Peyer's patch (tissue), 4 donors: ENCODE measurements around a stretch of chr2.

DNA sequence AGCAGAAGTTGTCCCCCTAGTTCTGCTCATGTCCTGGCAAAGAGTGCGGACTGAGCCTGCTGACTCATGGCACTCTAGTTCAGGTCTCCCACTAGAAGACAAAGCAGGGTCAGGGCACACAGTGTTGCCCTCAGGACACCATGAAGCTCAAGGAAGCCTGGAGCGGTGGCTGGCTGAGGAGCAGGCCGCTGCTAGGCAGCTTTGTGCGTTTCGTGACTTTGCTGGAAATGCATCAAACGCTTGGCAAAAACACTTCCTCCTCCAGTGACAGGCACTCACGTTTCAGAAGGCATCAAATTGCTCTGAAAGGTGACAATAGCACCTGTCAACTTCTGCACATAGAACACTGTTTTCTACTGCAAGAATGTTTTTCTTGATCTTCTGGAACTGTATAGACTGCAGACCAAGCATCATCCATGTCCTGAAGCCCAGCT lies 49.7 kb downstream of the RHOB start:
- PRO-cap: no peak
- RAMPAGE, long total RNA, 4 experiments: no peak in any of the 4 experiments

DNA sequence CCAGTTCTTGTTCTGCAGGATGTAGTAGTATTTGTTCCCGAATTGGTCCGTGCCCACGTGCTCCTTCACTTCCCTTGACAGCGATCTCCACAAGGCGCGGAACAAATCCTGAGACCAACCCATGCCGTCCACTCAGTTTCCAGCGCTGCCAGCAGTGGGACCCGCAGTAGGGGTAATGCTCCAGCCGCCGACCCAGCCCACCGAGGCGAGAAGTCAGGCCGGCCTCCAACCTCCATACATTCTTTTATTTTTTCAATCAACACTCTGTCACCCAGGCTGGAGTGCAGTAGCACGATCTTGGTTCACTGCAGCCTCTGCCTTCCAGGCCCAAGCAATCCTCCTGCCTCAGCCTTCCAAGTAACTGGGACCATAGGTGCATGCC lies 83.0 kb downstream of the RHOB start:
- PRO-cap: no peak
- RAMPAGE, long total RNA, 4 experiments: no peak in any of the 4 experiments

DNA sequence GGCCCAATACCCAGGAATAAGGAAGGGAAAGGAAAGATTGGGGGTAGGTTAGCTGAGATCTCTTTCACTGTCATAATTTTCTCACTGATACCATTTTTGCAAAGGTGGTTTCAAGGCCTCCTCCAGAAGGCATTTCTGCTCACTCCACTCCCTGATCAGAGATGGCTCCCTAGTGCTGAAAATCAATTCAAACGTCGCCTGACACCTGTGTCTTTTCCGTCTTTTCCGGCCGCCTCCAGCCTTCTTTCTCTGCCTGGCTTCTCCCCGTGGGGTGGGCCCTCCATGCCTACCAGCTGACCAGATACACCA lies 90.9 kb downstream of the RHOB start:
- PRO-cap: no peak
- RAMPAGE, long total RNA, 4 experiments: no peak in any of the 4 experiments

GRCh38 chr2:20598956-20599563 lies 51.8 kb downstream of the HS1BP3 start:
- PRO-cap: no peak
- RAMPAGE, long total RNA, 4 experiments: no peak in any of the 4 experiments

DNA sequence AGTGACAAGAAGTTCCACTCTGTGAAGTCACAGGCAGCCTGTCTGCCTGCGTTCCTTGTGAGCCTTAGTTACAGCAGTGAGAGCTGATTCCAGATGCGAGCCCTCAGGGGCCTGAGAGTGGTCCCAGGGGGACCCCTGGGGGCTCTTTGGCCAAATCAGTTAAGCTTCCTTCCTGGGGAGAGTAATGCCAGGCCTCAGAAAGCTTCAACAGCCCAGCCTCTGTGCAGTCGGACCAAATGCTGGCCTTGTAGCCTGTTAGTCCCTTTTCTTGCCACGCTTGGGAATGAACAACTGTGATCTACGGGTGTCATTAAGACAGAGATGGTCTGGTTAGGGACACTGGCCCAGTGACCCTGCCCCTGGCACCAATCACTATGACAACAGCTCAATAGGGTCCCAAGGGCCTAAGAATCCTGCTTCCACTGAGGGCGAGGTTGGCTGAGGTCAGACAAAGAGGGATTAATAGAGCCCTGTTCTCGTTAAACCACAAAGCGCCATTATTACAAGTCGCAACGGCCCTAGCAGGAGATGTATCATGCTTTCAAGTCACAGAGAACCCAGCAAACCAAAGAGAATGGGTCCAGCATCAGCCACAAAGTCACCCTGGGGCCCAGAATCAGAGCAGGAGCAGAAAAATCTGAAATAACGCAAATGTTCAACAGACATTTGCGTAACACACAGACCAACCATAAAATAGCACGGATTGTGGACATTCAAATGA lies 50.9 kb downstream of the HS1BP3 start:
- PRO-cap: no peak
- RAMPAGE, long total RNA, 4 experiments: no peak in any of the 4 experiments

GRCh38 chr2:20604445-20605333 lies 46.2 kb downstream of the HS1BP3 start:
- PRO-cap: bidirectional peak, plus-strand start at chr2:20605158, minus-strand start at chr2:20605021
- RAMPAGE, long total RNA, 4 experiments: start-site peak on the minus strand in 1 of 4 experiments, at chr2:20605053-20605275 at its widest, 5 reads per replicate

GRCh38 chr2:20637918-20638414 lies 12.9 kb downstream of the HS1BP3 start:
- PRO-cap: no peak
- RAMPAGE, long total RNA, 4 experiments: no peak in any of the 4 experiments

GRCh38 chr2:20757596-20758057 lies 65.3 kb downstream of the LDAH start:
- PRO-cap: no peak
- RAMPAGE, long total RNA, 4 experiments: no peak in any of the 4 experiments

- PRO-cap: no peak
- RAMPAGE, long total RNA, 4 experiments: start-site peak on the minus strand in 3 of 4 experiments, at chr2:21005111-21005592 at its widest, 72 to 1,424 reads per replicate
These were observed 38.7 kb downstream of the APOB start for GRCh38 chr2:21004982-21005708.

DNA sequence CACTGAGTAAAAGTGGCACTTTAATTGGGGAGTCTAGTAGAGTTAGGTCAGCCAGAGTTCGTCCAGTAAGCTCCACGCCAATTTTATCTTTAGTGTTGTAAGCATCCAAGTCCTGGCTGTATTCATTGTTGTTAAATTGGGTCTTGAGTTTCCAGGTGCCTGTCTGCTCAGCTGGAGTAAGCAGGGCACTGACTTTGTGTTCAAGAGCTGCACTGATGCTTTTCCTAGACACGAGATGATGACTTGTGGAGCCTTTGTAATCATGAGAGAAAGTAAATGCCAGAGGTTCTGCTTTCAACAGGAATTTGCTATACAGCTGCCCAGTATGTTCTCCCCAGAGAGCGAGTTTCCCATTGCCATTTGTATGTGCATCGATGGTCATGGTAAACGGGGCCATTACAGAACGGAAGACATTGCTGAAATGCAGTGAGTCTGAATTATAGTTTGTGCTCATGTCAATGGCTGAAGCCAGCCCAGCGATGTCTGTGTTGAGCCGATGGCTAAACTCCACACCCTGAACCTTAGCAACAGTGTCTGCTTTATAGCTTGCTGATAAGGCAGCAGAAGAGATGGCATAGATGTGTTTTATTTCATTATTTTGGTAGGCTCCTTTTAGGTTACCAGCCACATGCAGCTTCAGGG lies 33.0 kb downstream of the APOB start:
- PRO-cap: no peak
- RAMPAGE, long total RNA, 4 experiments: start-site peak on the minus strand in 2 of 4 experiments, centred at position 333 of the sequence, 827 to 1,282 reads per replicate

GRCh38 chr2:21012022-21012886 lies 31.6 kb downstream of the APOB start:
- PRO-cap: no peak
- RAMPAGE, long total RNA, 4 experiments: start-site peak on the minus strand in 2 of 4 experiments, at chr2:21012364-21012656 at its widest, 138 to 196 reads per replicate

DNA sequence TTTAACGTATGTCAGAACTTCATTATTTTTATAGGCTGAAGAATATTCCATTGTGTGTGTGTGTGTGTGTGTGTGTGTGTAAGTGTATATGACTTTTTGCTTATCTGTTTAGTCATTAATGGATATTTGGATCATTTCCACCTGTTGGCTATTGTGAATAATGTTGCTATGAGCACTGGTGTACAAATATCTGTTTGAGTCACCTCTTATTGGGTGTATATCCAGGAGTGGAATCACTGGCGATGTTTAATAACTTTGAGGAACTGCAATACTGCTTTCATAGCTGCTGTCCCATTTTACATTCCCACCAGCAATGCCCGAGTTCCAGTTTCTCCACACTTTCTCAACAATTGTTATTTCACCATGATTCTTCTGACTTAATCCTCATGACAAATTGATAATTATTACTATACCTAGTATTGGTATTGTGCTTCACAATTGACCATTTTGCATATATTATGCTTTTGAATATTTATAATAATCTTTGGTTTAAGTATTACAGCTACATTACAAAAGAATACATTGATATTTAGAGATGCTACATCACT lies 30.2 kb upstream of the TDRD15 start:
- PRO-cap: unidirectional peak, plus-strand start at position 249 of the sequence
- RAMPAGE, long total RNA, 4 experiments: no peak in any of the 4 experiments

DNA sequence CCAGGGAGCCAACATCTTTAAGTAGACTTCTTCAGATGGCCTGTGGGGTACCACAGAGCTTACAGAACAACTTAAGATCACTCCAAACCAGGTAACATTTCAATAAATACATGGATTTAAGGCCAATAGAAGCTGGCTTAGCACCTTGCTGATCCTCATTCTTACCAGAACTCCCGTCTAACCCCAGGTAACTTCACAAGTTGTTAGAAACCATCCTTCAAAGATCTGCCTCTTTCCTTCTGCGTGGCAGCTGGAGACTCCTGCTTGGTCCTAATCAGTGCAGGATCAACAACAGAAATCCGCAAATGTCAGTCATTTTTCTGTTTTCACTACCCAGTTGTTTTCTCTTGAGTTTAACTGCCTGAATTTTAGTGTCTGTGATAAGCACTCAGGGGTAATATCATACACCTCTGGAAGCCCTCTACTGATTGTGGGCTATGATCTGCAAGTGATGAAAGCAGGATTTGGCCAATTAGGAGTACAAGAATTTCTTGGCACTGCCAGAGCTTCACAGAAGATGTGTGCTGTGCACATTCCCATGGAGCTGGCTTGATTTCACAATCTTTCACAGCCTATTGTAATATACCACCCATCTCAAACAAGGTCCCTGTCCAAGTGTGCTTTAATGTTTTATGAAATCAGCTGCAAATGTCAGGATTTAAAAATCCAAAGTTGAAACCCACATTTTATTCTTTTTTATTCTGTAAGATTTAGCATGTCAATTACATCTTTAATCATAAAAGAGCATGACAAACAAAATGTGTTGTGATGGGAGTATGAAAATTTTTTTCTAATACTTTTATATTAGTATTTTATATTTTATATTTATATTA lies 27.4 kb upstream of the TDRD15 start:
- PRO-cap: no peak
- RAMPAGE, long total RNA, 4 experiments: no peak in any of the 4 experiments

- PRO-cap: unidirectional peak, plus-strand start at chr2:21221140
- RAMPAGE, long total RNA, 4 experiments: no peak in any of the 4 experiments
These were observed 97.2 kb downstream of the TDRD15 start for GRCh38 chr2:21221071-21221319.

DNA sequence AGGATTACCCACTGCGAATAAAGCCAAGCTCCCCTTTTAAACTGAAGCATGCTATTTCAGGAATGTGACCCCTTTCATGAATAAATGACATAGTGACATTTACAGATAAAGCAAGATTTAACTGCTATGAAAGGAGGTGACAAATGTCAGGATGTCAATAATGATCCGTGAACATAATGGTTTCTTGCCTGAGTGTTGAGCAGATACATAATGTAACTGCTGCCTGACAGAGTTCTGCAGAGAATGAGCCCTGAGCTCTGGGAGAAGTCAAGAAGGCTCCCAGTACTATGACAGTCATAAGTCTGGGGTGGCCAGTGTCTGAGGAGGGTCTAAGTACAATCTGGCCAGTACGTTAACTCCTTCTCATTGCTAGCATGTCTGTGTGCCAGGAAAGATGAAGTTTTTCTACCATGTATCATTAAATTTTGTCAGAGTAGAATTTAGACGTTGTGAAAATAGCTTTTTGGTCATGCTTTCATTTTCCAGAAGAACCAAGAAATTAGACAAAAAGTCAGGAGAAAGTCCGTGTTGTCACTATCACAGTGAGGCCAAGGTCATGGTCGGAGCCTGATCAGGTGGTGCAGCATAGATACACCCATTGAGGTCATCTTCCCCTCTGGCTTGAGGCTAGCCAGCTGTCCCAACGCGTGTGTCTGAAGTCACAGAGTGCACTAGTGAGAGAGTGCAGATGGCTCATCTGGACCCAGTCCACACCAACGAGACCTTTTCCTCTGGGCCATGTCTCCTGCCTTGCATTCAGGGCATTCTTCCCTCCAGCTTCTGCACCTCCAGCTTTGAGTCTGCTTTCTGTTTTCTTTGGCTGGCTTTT lies 146.7 kb downstream of the TDRD15 start:
- PRO-cap: no peak
- RAMPAGE, long total RNA, 4 experiments: no peak in any of the 4 experiments

GRCh38 chr2:23247281-23247769 lies 137.7 kb upstream of the KLHL29 start:
- PRO-cap: no peak
- RAMPAGE, long total RNA, 4 experiments: no peak in any of the 4 experiments

- PRO-cap: no peak
- RAMPAGE, long total RNA, 4 experiments: no peak in any of the 4 experiments
These were observed 134.2 kb downstream of the KLHL29 start for GRCh38 chr2:23518999-23519785.

GRCh38 chr2:23526988-23527345 lies 142.0 kb downstream of the KLHL29 start:
- PRO-cap: no peak
- RAMPAGE, long total RNA, 4 experiments: no peak in any of the 4 experiments

DNA sequence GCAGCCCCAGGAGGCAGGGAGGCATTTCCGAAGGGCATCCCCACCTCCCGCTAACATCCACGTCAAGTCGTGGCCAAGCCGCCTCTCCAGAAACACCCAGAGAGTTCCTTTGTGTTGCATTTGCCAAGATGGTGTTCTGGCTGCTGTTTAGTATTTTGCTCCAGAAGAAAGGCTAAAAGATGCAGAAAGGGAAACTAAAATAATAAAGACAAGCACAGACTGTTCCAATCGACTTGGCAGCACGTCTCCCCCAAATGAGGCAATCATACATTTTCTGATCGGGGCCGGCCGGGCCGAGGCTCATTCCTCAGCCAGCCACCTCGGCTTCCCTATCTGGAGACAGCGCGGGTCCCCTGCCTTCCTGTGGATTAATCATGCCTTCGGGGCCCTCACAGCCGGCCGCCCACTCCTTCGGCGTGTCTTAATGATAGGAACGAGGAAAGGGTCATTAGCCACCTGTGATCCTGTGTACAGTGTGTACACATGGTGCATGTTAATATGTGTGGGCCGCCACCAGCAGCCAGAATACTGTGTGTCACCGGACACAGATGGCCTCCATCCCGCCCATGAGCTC lies 169.2 kb downstream of the KLHL29 start:
- PRO-cap: no peak
- RAMPAGE, long total RNA, 4 experiments: no peak in any of the 4 experiments

GRCh38 chr2:23563369-23563930 lies 178.5 kb downstream of the KLHL29 start:
- PRO-cap: no peak
- RAMPAGE, long total RNA, 4 experiments: no peak in any of the 4 experiments